ENCODE measurements around a stretch of chr9.

- PRO-cap: no peak
These were observed 76.7 kb upstream of the ZNF169 start for GRCh38 chr9:94182233-94182898.

- PRO-cap: no peak
These were observed 66.5 kb downstream of the MFSD14B start for GRCh38 chr9:94440728-94441461.

GRCh38 chr9:94541808-94542369, 51.7 kb downstream of the FBP2 start:
- PRO-cap: no peak

- PRO-cap: no peak
These were observed 6.6 kb upstream of the FBP2 start for GRCh38 chr9:94600155-94600728.

GRCh38 chr9:94666251-94667127, 27.2 kb upstream of the FBP1 start:
- PRO-cap: no peak

- PRO-cap: no peak
These were observed 98.8 kb downstream of the AOPEP start for GRCh38 chr9:94825015-94825947.

- PRO-cap: no peak
These were observed 147.9 kb downstream of the AOPEP start for GRCh38 chr9:94874331-94874878.

- PRO-cap: no peak
These were observed 194.2 kb downstream of the AOPEP start for GRCh38 chr9:94920405-94921424.

- PRO-cap: no peak
These were observed 223.8 kb downstream of the AOPEP start for GRCh38 chr9:94950110-94950845.

DNA sequence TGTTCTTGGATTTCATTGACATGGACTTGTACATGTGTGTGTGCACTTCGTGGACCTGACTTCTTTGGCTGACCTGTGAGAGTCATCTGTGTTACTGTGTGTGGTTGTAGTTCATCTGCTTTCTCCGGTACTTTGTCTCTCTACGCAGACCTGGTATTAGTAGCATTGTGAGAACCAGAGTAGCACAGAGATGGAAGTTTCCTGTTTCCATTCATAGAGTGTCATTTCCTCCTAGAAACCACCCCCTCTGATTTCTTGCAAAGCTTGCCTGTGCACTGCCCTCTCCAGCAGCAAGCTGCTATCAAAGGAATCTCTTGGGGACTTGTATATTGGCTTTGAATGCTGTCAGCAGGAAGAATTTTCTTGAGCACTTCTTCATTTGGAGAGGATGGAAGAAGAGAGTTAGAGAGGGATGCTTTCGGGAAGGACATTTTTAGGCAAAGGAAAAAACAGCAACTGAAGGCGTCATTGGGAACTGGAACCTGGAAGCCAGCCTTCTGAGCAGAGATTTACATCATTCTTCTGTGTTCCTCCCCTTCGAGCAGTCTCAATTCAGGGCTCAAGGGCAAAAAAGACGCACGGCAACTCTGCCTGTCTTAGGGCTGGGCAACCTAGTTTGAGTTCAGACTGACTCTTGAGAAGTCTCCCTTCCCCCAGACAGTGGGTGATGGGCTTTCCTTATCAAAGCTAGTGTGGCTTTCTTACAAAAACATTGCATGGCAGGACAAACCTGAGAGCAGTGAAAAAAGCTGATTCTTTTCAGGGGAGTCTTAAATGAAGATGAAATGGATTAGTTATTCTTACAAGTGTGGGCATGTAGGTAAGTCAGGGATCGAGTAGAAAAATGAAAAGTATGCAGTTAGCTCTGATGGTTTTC, 226.2 kb downstream of the AOPEP start:
- PRO-cap: no peak

DNA sequence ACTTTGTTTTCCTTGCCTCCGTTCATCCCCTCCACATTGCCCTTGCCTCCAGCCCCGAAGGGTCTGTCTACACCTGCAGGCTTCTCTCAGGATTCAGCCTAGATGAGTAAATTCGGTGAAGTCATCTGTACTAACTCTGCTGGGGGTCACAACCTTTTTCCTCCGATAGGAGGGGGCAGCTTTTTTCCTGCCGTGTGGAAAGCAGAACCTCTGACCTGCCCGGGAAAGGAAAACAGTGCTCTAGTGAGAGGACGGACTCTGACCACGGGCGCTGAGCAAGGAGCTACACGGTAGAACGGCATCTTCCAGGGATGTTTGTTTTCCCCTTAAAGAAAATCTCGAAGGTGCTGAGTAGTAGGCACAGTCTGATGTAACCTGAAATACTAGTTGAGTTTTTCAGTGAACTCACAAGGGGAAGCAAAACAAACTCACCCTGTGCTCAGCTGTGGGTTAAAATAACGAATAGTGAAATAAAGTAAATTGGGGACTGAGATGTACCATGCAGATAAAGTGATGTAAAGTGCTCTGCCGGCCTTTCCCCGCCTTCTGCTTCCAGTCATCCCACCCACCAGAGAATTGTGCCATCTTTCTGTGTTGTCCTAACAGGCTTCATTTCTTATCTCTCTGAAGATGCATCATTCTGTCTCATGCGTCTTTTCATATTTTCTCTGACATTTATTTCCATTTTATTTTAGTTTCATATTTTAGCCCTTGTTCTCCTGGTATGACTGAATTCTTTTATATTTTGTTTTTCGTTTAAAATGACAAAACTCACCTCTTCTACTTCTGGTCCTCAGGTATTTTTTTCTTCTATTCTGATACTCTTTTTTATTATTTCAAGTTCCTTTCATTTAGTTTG, 281.9 kb downstream of the AOPEP start:
- PRO-cap: no peak

- PRO-cap: no peak
These were observed 295.2 kb downstream of the AOPEP start for GRCh38 chr9:95021580-95022178.

- PRO-cap: no peak
These were observed 285.6 kb downstream of the FANCC start for GRCh38 chr9:95031525-95032726.

- PRO-cap: no peak
These were observed 284.9 kb downstream of the FANCC start for GRCh38 chr9:95032727-95032895.

GRCh38 chr9:95036623-95037252, 280.8 kb downstream of the FANCC start:
- PRO-cap: no peak

- PRO-cap: no peak
These were observed 248.5 kb downstream of the FANCC start for GRCh38 chr9:95068981-95069464.

DNA sequence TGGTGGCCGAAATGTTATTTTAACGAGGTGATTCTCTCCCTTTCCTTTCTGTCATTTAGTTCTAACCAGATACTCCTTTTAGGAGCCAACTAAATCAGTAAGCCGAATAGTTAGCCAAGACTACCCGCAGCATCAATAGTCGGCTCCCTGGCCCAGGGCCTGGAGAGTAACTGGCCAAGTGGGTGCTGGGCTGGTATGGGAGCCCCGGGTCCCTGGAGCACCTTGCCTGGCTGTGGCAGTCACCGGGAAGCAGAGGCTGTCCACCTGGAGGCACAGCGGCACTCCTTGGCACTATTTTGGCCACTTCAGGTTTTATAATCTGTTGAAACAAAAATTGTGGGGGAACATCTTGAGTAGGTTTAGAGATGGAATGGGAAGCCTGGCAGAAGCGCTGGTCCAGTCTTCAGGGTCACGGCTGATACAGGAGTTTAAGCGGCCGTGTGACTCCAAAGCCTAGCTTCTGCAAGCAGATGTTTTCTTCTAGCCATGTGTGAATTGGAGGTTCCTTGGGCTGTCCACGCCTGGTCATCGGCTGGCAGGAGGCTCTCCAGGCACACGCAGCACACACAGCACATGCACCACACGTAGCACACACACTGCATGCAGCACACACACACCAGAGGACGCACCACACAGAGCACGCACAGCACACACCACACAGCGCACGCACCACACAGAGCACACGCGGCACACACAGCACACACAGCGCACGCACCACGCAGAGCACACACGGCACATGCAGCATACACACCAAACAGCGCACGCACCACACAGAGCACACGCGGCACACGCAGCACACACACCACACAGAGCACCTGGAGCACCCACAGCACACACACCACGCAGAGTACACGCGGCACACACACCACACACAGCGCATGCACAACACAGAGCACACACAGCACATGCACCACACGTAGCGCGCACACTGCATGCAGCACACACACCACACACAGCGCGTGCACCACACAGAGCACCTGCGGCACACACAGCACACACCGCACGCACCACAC, 234.5 kb downstream of the FANCC start:
- PRO-cap: no peak

DNA sequence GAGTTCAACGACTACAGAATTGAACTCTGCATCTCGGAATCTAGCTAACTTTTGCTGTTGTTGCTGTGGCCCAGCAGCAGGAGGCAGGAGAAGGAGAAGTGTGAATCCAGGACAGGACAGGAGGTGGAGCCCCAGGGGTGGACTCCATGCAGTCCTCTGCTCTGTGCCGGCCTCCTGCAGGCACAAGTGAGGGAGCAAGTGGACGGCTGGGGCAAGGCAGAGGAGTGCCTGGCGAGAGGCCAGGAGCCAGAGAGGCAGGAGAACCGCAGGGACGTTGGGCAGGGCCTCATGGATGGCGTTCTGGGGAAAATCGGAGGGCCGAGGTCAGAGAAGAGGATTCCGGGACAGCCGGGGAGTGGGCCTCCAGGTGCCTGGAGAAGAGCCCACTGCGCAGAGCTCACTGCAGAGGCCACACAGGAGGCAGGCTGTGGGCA, 214.1 kb downstream of the FANCC start:
- PRO-cap: no peak

GRCh38 chr9:95112668-95113524, 204.6 kb downstream of the FANCC start:
- PRO-cap: no peak

DNA sequence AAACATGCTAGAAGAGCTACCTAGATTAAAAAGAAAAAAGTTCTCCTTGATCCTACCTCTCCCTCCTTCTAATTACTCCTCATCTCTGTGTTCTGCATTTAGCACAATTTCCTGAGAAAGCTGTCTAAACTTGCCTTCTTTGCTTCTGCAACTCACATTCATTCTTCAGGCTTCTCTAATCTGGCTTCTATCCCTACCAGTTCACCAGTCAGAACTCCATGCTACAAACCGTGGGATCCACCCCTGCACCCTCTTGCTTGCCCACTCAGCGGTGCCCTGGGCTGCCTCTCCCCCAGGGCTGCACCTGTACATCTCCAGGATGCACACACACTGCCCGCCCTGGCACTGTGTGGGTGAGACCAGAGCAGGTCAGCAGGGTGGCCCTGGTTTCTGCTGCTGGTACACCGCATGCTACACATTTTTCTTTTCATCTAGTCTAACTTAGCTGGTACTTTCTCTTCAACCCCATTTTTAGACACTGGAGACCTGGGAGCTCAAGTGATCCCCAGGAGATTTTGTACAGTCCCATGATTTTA, 127.1 kb downstream of the FANCC start:
- PRO-cap: no peak

Data from SUDHL5 (cell line).